Fibroblast of the aortic adventitia (primary cell): ENCODE measurements around a stretch of chr4.

- CAGE, long polyA plus RNA: no peak
These were observed 74.1 kb downstream of the AFF1 start for GRCh38 chr4:87008600-87009705.

- CAGE, long polyA plus RNA: no peak
These were observed 79.6 kb downstream of the AFF1 start for GRCh38 chr4:87014294-87014858.

DNA sequence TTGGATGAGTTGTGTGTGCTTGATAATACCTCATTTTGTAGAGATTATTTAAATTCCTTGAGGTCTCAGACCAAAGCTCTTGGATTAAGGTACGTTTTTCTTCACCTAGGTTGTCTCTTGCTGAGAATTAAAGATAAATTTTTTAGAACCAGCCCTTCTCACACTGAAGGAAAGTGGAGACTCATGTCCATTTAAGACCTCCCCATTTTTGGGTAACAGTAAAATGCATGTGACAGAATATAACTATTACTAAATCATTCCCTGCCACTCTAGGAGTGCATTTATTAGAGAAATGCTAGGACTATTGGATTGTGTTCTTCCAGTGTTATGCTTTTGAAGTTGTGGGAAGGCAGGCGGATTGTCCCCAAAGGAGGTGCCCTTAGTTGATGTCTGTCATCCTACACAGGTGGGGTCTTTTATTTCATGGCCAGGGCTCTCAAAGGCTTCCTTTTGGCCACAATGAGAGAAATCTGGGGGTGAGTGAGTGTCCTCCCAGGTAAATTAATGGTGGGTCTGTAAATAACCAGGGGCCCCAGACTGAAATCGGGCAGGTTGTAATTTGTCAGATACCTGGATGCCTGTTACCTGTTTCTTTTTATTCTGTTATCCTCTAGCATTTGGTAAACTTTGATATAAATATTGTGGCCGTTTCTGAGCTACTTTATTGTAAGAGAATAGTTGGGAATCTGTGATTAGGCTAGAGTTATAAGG is 93.9 kb downstream of the AFF1 start:
- CAGE, long polyA plus RNA: no peak

GRCh38 chr4:87044496-87045416 is 109.9 kb downstream of the AFF1 start:
- CAGE, long polyA plus RNA: no peak

GRCh38 chr4:87073680-87074343 is 139.0 kb downstream of the AFF1 start:
- CAGE, long polyA plus RNA: no peak

DNA sequence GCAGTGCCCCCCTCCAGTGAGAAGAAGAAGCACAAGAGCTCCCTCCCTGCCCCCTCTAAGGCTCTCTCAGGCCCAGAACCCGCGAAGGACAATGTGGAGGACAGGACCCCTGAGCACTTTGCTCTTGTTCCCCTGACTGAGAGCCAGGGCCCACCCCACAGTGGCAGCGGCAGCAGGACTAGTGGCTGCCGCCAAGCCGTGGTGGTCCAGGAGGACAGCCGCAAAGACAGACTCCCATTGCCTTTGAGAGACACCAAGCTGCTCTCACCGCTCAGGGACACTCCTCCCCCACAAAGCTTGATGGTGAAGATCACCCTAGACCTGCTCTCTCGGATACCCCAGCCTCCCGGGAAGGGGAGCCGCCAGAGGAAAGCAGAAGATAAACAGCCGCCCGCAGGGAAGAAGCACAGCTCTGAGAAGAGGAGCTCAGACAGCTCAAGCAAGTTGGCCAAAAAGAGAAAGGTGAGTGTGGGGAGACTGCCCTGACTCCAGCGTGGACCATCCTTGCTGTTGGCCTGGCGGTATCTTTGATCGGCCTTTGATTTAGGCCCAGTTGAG is 105.5 kb downstream of the KLHL8 start:
- CAGE, long polyA plus RNA: no peak

GRCh38 chr4:87118695-87119355 is 101.6 kb downstream of the KLHL8 start:
- CAGE, long polyA plus RNA: no peak

DNA sequence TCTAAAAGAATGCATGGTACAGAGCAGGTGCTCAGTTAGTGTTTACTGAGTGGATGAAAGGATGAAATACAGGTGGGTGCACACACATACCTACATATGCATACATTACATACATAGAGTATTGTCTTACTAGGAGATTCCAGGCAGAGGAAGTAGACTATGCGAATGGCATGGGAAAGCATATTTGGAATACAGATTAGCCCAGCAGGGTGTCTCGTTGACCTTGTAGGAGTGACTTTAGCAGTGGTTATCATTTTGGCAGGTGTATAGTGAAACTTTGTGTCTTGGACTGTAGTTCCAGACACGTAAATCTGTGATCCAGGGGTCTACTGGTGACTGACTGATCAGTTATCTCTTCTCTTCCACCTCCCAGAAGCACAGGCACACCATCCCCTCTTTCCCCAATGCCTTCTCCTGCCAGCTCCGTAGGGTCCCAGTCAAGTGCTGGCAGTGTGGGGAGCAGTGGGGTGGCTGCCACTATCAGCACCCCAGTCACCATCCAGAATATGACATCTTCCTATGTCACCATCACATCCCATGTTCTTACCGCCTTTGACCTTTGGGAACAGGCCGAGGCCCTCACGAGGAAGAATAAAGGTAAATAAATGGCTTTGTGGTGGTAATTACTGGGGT is 86.2 kb downstream of the KLHL8 start:
- CAGE, long polyA plus RNA: no peak

DNA sequence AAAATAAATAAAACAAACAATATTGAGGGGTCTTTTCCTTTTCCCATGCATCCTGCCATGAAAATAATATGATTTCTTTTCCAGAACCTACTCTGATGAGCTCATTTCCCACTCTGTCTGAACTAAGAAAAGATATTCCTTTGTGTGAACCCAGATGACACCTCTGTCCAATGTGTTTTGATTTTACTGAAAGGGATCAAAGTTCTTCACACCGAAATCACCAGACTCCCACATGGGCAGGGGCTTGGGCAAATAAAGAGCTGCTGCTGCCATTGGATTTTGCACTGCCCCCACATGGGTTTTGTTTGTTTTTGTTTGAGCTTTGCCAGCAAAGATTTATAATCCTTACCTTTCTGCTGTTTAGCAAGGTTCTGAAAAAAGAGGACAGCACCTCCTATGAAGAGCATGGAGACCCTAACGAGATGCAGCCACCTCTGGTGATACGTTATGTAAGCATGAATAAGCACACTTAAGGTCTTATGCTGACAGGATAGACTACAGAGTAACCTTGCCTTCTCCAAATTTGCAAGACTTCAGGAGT is 44.4 kb downstream of the HSD17B13 start:
- CAGE, long polyA plus RNA: no peak

- CAGE, long polyA plus RNA: no peak
These were observed 13.0 kb upstream of the NUDT9 start for GRCh38 chr4:87409205-87409981.

DNA sequence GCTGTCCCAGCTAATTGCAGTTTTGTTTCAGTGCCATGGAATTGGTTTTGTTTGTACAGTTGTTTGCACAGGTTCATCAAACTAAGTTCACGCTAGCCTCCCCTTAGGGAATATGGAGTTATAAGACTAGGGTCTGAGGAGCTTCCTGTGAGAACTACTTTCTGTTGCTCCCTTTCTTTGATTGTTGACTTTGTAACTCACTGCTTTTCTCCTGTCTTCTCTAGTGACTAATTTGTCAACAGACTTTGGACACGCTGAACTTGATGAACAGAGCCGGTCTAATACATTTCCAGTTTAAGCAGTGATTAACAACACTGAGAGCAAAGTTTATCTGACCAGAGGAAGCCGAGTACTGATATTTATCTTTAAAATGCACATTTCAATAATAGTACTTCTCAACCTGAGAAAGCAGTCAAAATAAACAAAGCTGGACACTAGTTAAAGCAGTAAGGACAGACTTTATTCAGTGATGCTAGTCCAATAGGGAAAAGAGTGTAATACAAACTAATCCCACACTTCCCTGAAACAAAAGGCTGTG is 2.8 kb upstream of the NUDT9 start:
- CAGE, long polyA plus RNA: no peak

- CAGE, long polyA plus RNA: no peak
These were observed 59.5 kb downstream of the MEPE start for GRCh38 chr4:87892213-87892790.

- CAGE, long polyA plus RNA: no peak
These were observed 30.7 kb downstream of the PKD2 start for GRCh38 chr4:88038049-88038566.

- CAGE, long polyA plus RNA: no peak
These were observed 37.5 kb upstream of the ABCG2 start for GRCh38 chr4:88195867-88196356.

- CAGE, long polyA plus RNA: no peak
These were observed 2.6 kb upstream of the PPM1K start for GRCh38 chr4:88286967-88287345.

DNA sequence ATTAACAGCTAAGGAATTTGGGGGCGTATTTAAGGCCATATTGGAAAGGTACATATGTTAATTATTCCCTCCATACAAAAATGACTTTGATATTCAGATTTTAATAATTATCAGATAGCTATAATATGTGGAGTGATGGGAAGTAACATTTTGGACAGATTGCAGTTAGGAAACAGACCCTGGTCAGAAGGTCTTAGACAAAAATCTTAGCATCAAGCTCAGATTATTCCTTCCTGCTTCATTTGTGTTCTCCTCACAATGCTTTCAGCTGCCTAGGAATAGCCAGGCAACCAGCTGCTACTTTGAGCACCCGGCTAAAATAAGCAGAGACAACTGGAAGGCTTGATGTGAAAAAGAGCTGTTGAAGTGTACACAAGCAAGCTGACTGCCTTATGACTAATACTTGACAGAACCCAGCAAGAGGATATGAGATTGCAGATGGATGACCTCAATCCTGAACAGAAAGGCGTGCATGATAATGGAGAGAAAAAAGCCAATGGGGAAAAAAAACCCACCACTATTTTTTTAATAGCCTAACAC is 37.5 kb upstream of the HERC6 start:
- CAGE, long polyA plus RNA: no peak

DNA sequence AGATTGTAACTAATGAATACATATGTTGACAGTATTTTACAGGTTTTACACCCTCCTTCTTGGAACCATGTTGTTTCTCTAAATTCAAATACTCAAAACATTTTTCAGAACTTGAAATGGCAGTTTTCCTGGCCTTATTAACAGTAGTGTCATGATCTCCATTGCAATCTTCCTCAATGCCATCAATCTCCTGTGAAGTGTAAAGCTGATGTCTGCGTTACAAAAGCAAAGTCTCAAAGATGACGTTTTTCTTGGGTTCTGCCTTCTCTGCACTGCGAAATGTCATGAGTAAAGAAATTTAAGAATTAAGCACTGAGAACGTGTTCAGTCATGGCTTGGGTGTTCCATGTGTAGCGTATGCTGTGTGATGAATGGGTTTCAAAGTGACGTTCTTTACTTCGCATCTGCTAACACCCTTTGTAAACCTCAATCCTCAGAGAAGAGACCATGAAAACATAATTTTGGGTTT is 1.1 kb downstream of the NAP1L5 start:
- CAGE, long polyA plus RNA: no peak

- CAGE, long polyA plus RNA: no peak
These were observed 11.0 kb upstream of the NAP1L5 start for GRCh38 chr4:88708395-88709215.

DNA sequence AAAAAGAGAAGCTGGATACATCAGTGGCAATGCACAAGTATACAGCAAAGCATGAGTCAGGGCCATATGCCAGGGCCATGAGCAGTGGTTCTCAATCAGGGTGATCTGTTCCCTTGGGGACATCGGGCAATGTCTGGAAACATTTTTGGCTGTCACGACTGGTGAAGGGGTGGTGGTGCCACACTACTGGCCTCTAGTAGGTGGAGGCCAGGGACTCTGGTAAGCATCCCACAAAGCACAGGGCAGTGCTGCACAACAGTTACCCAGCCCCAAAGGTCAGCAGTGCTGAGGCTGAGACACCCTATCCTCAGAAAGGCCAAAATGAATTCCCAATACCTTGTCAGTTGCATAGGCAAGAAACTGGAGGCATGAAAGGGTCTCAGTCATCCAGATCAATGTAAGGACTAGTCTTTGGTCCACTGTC is 36.9 kb upstream of the NAP1L5 start:
- CAGE, long polyA plus RNA: no peak

DNA sequence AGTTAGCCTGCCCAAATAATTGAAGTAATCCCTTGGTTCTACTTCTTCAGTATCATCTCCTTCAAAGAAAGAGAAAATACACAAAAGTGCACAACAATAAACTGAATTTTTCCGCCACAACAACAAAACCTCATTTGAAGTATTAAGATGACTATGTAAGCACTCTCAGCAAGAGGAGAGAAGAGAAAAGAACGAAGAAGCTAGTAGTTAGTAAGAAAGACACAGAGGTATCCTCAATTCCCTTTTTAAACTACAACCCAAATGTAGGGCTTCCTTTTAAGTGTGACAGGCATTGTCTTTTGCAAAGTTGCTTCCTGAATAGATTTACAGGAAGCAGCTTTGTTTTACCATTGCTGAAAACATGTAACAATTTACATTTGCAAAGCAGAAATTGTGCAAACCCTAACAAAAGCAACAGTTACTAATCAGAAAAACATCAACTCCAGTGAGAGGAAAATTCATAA is 96.5 kb downstream of the FAM13A start:
- CAGE, long polyA plus RNA: no peak